Sigmoid colon (tissue), 4 donors: ENCODE data around the gene SLC39A5.

DNA sequence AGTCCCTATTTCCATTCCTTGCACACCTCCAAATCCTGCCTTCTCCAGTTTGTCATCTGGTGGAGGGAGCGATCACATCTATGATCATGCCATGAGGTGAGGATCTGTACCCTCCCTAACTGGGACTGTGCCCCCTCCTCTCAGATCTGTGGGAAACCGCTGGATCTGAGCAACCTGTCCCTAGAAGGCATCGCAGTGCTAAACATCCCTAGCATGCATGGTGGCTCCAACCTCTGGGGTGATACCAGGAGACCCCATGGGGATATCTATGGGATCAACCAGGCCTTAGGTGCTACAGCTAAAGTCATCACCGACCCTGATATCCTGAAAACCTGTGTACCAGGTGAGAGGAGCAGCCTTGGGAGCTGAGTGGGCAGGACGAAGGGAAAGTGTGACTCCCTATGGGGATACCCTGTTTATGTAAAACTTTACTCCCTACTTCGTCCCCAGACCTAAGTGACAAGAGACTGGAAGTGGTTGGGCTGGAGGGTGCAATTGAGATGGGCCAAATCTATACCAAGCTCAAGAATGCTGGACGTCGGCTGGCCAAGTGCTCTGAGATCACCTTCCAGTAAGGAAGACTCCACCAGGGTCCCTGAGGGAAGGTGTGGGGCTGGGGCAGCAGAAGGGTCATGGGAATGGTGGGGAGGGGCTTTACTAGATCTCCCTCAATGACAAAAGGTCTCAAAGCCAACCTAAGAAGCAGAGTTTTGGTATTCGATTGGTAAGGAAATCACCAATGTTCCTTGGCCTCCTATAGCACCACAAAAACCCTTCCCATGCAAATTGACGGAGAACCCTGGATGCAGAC is 13.0 kb downstream of the PMEL start:
- PRO-cap, result no peak
- RAMPAGE, long total RNA, 4 experiments, result no peak in any of the 4 experiments

DNA sequence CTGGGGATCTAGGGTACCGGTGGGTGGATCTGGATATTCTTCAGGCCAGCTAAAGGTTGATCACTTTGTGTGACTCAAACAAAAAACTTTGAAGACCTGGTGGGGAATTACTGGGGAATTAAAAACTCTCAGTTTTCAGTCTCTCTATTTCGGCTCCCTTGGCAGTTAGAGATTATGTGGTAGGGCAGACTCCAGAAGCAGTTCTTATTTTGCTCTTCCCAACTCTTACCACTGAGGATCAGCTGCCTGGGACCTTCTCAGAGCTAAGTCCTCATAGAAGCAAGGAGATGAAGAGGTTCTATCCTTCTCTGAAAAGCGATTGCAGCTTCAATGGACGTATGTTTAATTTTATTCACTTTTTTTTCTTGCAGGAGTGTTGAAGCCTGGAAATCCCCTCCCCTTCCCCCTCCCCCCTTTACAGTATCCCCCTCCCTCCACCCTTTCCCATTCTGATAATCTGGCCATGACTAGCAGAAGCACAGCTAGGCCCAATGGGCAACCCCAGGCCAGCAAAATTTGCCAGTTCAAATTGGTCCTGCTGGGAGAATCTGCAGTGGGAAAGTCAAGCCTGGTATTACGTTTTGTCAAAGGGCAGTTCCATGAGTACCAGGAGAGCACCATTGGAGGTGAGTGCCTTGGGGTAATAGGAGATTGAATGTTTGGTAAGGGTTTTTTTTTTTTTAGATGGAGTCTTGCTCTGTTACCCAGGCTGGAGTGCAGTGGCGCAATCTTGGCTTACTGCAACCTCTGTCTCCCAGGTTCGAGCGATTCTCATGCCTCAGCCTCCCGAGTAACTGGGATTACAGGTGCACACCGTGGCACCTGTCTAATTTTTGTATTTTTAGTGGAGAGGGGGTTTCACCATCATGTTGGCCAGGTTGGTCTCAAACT is 10.3 kb upstream of the SUOX start:
- PRO-cap, result no peak
- RAMPAGE, long total RNA, 4 experiments, result start-site peak on the plus strand in 2 of 4 experiments, centred at positions 492 to 521 of the sequence, 31 reads per replicate

GRCh38 chr12:56007164-56008524 is 10.6 kb downstream of the SUOX start:
- PRO-cap, result no peak
- RAMPAGE, long total RNA, 4 experiments, result start-site peak on the plus strand in 1 of 4 experiments, at chr12:56007479-56007876 at its widest, 5 reads per replicate

DNA sequence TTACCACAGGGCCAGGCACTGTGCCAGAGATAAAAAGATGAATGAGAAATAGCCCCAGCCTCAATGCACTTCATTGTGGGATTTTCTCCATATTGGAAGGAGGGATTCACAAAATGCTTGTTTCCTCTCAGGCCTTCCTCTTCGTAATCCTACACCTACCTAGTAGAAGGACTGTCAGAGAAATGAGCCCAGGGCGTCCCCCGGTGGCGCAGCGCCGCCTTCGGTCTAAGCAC is 336 bp upstream of the RPS26 start:
- PRO-cap, result no peak
- RAMPAGE, long total RNA, 4 experiments, result no peak in any of the 4 experiments

- PRO-cap, result no peak
- RAMPAGE, long total RNA, 4 experiments, result no peak in any of the 4 experiments
These were observed 1.8 kb downstream of the ESYT1 start for GRCh38 chr12:56129792-56130330.

- PRO-cap, result no peak
- RAMPAGE, long total RNA, 4 experiments, result no peak in any of the 4 experiments
These were observed 8.4 kb upstream of the MYL6B start for GRCh38 chr12:56143602-56144849.

GRCh38 chr12:56146428-56147399 is 5.7 kb upstream of the MYL6B start:
- PRO-cap, result no peak
- RAMPAGE, long total RNA, 4 experiments, result no peak in any of the 4 experiments

DNA sequence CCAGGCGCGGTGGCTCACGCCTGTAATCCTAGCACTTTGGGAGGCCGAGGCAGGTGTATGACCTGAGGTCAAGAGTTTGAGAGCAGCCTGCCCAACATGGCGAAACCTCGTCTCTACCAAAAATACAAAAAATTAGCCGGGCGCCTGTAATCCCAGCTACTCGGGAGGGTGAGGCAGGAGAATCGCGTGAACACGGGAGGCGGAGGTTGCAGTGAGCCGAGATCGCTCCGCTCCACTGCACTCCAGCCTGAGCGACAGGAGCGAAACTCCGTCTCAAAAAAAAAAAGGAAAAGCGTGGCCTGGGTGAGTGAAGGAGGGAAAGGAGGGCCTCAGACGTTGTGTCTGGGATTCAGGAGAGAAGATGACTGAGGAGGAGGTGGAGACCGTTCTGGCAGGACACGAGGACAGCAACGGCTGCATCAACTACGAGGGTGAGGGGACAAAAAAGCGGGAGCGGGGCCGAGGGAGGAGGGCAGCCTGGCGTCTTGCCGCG is 998 bp upstream of the MYL6 start:
- PRO-cap, result no peak
- RAMPAGE, long total RNA, 4 experiments, result no peak in any of the 4 experiments

DNA sequence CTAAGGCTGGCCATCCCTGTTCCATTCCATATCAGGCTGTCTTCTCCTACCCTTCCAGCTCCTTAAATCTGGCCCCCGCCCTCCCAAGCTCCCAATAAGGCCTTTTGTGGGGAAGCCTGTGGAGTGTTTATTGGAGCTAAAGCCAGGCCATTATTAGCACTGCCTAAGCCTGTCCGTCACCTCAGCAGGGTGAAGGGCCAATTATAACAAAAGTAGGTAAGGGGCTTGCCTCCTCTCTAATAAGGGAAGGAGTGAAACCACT is 3.6 kb downstream of the MYL6 start:
- PRO-cap, result no peak
- RAMPAGE, long total RNA, 4 experiments, result no peak in any of the 4 experiments

DNA sequence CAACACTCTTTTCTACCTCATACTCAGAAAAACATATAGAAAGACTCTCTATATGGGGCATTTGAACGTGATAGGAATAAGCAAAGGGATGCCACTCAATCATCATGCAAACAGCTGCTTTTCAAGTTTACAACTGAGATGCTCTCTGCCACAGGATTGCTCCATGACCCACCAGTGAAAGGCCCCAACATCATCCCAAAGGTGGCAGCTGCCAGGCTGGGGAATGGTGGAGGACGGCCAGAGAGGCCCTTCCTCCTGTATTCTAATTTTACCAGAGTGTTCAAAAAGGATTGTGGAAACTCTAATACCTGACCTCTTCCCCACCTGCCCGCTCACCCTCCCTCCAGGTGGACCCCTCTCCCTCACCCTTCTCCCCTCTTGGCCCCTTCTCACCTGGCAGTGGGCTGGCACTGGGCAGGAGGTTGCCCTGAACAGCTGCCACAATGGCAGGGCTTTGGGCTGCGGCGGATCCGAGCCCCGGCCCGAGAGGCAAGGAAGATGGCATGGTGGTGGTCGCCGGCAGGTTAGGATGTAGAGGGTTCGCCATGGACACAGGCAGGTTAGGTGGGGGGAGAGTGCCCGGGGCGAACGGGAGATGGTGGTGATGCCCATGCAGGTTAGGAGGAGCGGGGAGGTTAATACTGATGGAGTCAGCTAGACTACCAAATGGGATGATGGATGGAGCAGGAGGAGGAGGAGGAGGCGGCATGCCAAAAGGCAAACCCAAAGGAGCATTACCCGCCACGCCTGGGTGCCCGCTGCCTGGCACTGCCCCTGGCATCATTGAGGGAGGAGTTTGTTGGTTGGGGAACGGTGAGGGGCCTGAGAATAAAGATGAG is 6.0 kb downstream of the MYL6 start:
- PRO-cap, result no peak
- RAMPAGE, long total RNA, 4 experiments, result no peak in any of the 4 experiments

GRCh38 chr12:56178372-56179079 is 10.8 kb downstream of the SMARCC2 start:
- PRO-cap, result no peak
- RAMPAGE, long total RNA, 4 experiments, result no peak in any of the 4 experiments

DNA sequence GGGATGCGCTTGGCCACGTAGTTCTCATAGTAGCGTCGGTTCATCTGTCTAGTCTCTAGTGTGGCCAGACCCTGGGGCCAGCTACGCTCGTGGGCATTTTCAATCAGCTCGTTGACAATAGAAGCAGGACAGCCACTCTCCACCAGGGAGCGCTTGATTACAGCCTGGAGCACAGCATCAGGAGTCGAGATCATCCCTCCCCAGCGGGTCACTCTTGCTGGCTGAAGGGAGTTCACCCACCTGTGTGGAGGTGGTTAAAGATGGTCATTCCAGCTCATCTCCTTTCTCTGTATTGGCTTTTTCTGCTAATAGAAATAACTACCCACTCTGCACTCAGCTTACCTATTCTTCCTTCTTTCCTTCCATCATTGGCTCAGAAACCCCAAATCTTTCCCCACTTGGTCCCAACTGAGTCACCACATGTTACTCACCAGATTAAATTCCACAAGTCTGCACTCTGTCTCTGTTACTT is 15.1 kb downstream of the RNF41 start:
- PRO-cap, result no peak
- RAMPAGE, long total RNA, 4 experiments, result no peak in any of the 4 experiments

- PRO-cap, result no peak
- RAMPAGE, long total RNA, 4 experiments, result no peak in any of the 4 experiments
These were observed at the start of gene SLC39A5 for GRCh38 chr12:56229994-56230215. SLC39A5 (plus strand) TSS chr12:56230051.

DNA sequence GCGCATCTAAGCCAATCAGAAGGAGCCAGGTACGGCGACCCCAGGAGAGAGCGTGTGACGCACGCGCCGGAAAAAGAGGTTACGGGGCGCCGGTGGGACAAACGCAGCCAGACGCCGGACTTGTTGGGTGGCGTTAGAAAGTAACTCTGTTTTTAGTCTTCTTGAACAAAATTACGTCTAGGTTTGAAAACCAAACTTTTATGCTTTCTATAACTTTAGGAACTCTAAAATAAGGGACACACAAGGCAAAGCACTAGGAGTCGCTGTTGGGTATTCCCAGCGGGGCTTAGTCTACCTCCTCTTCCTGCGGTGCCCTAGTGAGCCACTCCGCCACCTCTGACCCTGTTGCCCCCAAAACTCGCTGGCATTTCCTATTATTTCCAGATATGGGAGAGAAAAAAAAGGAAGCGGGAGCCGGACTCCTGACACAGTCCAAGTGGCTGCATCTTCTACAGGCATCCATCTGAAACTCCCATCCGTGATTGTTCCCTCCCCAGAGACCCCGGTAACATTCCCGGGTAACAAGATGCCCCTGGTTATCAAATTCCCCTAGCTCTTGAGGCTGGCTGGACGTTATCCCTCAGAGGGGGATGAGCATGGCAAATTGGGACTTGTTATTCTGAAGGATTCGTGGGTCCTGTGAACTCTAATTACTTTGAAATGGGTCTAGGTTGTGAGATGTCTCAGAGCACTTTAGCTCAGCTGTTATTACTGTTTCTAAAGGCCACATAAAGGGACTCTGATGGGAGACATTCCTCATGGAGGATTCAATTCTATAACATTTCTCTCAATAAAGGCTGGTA is 481 bp upstream of the PAN2 start:
- PRO-cap, result bidirectional peak, plus-strand start at position 100 of the sequence, minus-strand start outside the sequence
- RAMPAGE, long total RNA, 4 experiments, result no peak in any of the 4 experiments

- PRO-cap, result no peak
- RAMPAGE, long total RNA, 4 experiments, result no peak in any of the 4 experiments
These were observed 3.7 kb upstream of the SPRYD4 start for GRCh38 chr12:56464682-56464987.

DNA sequence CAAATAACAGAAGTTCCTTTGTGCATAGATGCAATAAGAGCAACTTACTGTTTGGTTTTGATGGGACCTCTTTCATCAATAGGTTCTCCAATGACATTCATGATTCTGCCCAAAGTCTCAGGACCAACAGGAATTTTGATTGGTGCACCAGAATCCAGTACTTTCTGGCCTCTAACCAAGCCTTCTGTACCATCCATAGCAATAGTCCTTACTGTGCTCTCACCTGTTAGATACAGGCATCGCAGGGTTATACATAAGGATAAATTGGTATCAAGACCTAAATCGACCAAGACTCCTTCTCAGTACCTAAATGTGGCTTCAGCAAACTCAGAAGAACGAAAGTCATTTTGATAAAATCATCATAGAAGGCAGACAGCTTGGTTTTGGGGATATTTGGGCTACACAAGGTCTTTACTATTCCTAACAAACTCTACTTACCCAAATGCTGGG is 1.0 kb downstream of the ATP5F1B start:
- PRO-cap, result no peak
- RAMPAGE, long total RNA, 4 experiments, result no peak in any of the 4 experiments

- PRO-cap, result bidirectional peak, plus-strand start at chr12:56688570, minus-strand start at chr12:56688222
- RAMPAGE, long total RNA, 4 experiments, result no peak in any of the 4 experiments
These were observed 495 bp upstream of the PTGES3 start for GRCh38 chr12:56688420-56689138.

DNA sequence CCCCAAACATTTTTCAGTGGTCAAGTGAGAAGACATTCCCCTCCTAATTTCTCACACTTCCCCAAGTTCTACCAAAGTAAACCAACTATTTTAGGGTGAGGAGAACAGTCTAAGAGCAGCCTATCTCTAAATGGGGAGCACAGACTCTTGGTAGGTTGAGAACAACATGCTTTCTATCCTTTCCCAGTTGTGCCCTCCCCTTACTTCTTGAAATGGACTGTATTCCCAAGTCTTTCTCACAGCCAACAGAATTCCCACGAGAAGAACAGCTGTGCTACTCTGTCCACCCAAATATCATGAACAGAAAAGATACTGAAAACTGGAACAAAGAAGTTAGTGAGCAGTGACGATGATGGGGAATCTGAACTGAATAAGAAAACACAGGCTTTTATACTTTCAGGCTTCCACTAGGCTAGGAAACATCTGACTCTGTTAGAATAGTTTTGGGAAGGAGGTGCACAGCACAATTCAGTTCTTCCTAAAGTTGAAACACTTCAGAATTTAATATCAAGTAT is 3.4 kb downstream of the NACA start:
- PRO-cap, result no peak
- RAMPAGE, long total RNA, 4 experiments, result no peak in any of the 4 experiments

- PRO-cap, result no peak
- RAMPAGE, long total RNA, 4 experiments, result no peak in any of the 4 experiments
These were observed 2.6 kb upstream of the HSD17B6 start for GRCh38 chr12:56760544-56760854.

DNA sequence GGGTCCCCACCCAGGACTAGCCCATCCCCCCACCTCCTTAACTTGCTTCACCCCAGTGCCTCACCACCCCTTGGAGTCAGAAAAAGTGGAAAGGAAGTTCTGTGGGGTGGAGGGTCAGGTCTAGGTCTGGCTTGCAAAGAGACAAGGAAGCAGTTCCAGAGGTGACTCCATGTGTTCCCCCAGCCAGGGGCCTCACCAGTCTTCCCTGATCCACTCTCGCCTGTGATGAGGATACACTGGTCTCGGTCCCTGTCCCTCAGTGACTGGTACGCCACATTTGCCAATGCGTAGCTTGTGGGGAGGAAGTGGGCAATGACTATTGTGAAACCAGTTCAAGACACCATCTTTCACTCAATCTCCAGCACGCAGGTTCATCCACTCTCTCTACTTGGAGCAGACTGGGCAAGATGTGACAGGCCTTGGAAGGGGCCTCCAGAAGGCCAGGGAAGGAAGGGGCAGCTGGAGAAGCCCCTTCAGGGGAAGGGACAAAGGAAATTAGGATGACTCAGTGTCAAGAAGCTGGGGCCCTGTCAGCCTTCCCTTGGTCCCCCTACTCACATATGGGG is 2.4 kb downstream of the MYO1A start:
- PRO-cap, result no peak
- RAMPAGE, long total RNA, 4 experiments, result no peak in any of the 4 experiments